Amniotic epithelial cell (primary cell): ENCODE measurements around the gene PPP1R13B.

GRCh38 chr14:103550421-103551296 lies 11.8 kb downstream of the BAG5 start:
- RRBS = no CpG with 5 or more reads among the region's 22 CpGs

DNA sequence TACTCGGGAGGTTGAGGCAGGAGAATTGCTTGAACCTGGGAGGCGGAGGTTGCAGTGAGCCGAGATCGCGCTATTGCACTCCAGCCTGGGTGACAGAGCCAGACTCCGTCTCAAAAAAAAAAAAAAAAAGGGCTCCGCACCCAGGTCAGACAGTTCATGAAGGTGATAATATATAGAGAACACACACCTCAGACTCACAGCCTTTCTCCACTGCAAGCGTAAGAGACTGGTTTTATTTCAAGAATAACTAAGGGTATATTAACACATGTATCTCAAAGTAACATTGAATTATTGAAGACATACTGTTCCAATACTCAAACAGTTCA lies 6.1 kb downstream of the BAG5 start:
- RRBS = no CpG with 5 or more reads among the region's 8 CpGs

GRCh38 chr14:103677278-103677563 lies 38.0 kb downstream of the XRCC3 start:
- RRBS = no CpG with 5 or more reads among the region's 4 CpGs

- RRBS = no CpG with 5 or more reads among the region's 4 CpGs
Observed at GRCh38 chr14:103763597-103764158, 48.1 kb downstream of the ZFYVE21 start.

DNA sequence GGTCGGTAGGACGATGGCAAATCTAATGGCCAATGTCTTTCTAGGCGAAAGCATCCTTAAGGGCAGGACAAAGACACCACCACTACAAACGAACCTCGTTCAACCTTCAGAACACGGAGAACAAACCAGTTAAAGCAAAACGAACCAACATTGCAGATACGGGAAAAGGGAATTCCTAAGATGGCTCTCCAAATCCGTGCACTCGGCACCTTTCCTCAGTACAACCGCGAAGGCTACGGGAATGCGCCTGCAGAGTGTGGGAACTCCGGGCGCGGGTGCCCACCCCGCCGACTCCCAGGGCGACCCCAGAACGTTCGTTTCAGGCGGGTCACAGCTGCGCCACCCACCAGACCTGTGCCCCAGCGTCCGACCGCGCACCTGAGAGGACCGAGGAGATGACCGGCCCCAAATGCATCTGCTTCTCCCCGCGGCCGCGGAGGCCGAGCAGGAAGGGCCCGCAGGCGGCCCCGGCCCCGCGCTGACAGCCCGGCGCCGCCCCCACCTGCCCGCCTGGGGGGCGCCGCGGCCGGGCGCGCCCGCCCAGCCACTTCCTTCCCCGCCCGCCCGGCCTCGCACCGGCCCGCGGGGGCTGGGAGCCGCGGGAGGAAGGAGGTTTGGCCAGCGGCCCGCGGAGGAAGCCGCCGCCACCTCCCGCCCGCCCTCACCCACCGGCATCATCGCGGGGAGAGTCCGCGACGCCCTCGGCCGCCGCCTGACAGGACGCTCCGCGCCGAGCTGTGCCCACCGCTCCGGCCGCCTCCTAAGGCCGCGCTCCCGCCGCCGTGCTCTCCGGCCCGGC lies 546 bp downstream of the PPP1R13B start:
- RRBS = 2% methylated on average over 49 of the region's 90 CpGs

- RRBS = 2% methylated on average over 80 of the region's 117 CpGs
Observed at GRCh38 chr14:103847429-103848230, at the start of gene PPP1R13B. TSS of gene PPP1R13B (minus strand) at chr14:103847575.

DNA sequence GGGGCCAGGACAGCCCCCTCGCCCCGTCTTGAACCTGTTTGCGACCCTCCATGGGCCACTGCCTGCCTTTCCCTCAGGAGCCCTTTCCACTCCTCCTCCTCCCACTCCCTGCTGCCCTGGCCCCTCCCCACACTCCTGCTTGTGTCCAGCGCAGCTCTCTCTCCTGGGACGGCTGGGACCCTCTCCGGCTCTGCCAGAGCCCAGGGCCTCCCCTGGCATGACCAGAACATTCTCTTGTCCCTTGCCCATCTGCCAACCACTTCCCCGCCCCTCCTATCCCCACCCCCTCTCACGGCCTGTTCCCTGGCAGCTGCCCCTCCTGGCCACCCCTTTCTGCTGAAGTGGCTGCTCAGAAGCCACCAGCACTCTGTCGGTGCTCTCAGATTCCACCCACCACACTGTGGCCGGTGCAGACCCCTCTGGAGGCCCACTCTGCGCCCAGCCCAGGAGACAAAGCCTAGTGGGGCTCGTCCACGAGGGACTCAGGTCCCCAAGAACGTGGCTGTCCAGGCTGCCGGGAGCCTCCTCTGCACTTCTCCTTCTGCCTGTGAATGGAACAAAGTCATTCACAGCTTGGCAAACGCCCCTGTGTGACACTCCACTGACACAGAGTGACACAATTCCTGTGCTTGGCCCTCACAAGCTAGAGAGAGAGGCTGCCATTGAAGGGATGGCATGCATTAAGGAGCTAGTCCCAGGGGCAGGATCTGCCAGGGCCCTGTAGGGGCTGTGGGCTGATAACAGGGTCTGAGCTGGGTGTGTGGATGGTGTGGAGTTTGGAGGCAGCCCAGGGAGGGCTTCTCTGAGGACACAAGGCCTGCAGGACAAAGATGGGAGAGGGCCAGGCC lies 1.4 kb downstream of the ASPG start:
- RRBS = no CpG with 5 or more reads among the region's 16 CpGs

DNA sequence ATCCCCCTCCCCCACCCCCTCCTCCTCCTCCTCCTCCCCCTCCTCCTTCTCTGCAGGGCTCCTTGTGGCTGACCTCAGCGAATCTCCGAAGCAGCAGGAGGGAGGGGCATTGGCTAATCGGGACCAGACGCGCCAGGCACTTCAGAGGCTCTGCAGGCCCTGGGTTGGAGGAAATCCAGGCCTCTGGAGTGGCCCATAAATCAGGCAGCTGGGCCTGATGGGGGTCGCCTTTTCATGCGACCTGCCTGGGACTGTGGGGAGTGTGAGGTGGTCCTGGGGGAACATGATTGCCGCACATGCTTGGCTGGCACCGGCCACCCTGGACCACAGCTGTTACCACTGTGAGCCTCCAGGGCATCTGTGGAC lies 11.8 kb downstream of the KIF26A start:
- RRBS = no CpG with 5 or more reads among the region's 9 CpGs

GRCh38 chr14:104224270-104225044 lies 86.1 kb downstream of the KIF26A start:
- RRBS = 15% methylated on average over 2 of the region's 18 CpGs

DNA sequence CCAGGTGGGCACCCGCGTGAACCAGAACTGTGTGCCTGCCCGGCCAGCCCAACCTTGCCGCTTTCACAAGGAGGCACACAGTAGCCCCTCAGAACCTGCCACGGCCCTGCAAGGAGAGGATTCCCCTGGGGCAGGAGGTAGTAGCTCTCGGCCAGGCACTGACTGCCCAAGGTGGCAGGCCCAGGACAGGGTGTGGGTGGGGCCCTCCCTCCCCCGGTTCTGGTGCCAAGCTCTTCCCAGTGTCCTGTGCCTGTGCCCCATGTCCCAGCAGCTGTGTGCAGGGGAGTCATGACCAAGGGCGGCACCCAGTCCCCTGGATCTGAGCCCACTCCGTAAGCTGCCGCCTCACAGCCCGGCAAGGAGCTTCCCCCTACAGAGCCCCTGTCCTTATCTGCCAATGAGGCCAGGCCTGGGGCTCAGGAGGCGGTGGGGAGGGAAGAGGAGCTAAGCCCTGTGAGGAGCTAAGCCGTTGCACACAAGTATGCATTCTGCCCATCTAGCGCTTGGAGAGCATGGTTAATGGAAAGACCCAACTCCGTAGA lies 5.7 kb upstream of the C14orf180 start:
- RRBS = no CpG with 5 or more reads among the region's 15 CpGs

DNA sequence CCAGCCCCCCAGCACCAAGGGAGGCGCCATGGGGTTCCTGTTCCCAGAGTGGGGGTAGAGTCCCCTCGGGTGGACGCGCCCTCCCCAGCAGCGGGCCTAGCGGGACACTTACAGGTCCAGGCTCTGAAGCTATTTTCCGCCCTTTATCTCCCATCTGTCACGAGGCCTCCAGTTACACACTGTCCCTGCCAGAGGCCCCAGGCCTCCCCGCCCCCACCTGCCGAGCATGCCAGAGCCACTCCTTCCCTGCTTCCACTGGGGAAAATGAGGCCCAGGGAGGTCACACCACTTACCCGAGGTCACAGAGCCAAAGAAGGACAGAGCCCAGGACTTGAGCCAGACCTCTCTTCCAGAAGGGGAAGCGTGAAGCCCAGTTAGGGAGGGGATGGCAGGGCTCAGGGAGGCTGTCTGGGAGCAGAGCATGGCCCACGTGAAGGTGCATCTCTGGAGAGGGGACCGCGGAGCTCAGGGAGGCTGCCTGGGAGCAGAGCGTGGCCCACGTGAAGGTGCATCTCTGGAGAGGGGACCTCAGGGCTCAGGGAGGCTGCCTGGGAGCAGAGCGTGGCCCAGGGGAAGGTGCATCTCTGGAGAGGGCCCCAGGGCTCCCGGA lies 3.2 kb downstream of the C14orf180 start:
- RRBS = no CpG with 5 or more reads among the region's 19 CpGs

GRCh38 chr14:104676699-104677169 lies 12.7 kb upstream of the INF2 start:
- RRBS = no CpG with 5 or more reads among the region's 17 CpGs

- RRBS = under 1% methylated on average over 7 of the region's 33 CpGs
Observed at GRCh38 chr14:104677170-104677969, 12.0 kb upstream of the INF2 start.

- RRBS = 9% methylated on average over 3 of the region's 17 CpGs
Observed at GRCh38 chr14:104681664-104682358, 7.6 kb upstream of the INF2 start.

- RRBS = 2% methylated on average over 16 of the region's 53 CpGs
Observed at GRCh38 chr14:104689729-104690252, 373 bp downstream of the INF2 start.

DNA sequence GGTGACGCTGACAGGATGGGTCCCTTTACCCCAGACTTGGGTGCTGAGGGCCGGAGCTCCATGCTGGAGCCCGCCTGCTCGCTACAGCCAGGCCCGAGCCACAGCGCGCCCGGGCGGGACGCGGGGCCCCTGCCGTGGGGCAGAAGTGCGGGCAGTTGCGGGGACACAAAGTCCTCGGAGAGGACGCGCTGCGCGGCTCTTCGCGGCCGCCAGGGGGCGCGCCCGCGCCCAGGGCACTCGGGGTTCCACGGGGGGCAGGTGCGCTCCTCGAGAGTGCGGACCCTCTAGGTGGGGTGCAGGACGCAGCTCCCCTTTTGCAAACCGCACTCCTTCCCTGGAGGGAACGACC lies 535 bp upstream of the ADSS1 start:
- RRBS = 29% methylated on average over 7 of the region's 34 CpGs

- RRBS = no CpG with 5 or more reads among the region's 34 CpGs
Observed at GRCh38 chr14:104732094-104733427, 8.5 kb downstream of the ADSS1 start.

DNA sequence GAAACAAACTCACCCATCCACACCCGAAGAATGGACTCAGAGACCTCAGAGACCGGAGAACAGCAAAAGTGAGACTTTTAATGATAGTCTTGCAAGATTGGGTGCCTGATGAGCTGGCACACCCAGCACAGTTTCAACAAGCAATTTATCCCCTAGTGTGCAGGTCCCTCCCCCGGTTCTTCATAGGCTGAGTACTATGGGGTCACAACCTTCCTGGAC lies 13.8 kb downstream of the SIVA1 start:
- RRBS = no CpG with 5 or more reads among the region's 3 CpGs

GRCh38 chr14:104771787-104772444 lies 19.0 kb downstream of the SIVA1 start:
- RRBS = no CpG with 5 or more reads among the region's 26 CpGs

- RRBS = no CpG with 5 or more reads among the region's 30 CpGs
Observed at GRCh38 chr14:104772699-104773296, 19.9 kb downstream of the SIVA1 start.